T-cell (primary cell): ENCODE measurements around a stretch of chr17.

GRCh38 chr17:15257123-15257744, 7.9 kb downstream of the PMP22 start:
- PRO-cap, 7 experiments, result no peak in any of the 7 experiments

DNA sequence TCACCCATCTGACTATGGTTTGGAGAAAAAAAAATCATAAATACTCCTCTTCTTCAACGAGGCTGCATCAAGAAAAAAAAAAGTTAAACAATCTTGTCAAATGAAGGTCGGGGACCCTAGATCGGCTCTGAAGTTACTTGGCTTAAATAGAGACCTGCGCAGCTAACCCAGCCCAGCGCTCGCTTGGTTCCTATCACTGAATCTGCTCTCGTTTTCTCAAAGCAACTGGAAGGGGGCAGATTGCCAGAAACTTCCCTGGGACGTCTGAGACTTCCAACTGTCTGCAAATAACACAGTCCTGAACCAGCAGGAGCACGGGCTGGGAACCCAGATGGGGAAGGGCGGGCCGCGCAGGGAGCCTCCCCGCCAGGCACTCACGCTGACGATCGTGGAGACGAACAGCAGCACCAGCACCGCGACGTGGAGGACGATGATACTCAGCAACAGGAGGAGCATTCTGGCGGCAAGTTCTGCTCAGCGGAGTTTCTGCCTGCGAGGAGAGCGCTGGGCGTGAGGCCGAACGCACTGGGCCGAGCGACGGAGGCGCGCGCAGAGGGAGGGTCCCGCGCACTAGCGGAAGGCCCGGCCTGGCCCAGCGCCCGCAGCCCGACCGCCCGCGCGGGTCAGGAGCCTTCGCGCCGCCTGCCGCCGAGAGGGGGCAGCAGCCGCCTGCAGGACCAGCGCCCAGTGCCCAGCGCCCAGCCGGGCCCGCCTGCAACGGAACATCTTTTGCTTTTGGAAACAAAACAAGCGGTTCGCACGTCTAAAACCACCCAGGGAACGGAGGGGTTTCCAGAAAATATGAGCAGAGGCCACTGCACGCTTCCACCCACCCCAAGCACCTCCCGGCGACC, 4.6 kb downstream of the PMP22 start:
- PRO-cap, 7 experiments, result no peak in any of the 7 experiments

DNA sequence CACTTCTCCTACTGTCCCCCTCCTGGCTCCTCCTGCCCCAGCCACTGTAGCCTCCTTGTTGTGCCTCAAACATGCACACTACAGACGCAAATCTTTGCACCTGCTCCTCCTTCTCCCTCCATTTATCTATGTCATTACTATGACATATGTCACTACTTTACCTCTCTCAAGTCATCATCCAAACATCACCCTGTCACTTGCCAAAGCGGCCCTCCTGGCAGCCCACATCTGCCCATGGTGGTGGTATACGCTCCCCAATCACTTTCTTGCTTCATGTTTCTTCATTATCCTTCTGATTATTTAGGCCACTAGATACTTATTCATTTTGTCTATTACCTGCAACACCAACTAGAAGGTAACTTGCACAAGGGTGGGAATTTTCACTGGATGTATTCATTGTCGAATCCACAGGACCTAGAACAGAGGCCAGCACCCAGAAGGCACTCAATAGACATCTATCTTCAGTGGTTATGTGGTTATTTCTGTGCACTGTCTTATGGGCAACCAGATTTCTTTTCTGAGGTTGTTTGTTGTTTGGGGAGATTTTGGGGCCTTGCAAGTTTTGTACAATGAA, 20.2 kb upstream of the CDRT4 start:
- PRO-cap, 7 experiments, result no peak in any of the 7 experiments

GRCh38 chr17:15648575-15649235, 29.2 kb upstream of the FBXW10B start:
- PRO-cap, 7 experiments, result no peak in any of the 7 experiments

GRCh38 chr17:15749592-15750286, 17.7 kb downstream of the TBC1D26 start:
- PRO-cap, 7 experiments, result no peak in any of the 7 experiments

DNA sequence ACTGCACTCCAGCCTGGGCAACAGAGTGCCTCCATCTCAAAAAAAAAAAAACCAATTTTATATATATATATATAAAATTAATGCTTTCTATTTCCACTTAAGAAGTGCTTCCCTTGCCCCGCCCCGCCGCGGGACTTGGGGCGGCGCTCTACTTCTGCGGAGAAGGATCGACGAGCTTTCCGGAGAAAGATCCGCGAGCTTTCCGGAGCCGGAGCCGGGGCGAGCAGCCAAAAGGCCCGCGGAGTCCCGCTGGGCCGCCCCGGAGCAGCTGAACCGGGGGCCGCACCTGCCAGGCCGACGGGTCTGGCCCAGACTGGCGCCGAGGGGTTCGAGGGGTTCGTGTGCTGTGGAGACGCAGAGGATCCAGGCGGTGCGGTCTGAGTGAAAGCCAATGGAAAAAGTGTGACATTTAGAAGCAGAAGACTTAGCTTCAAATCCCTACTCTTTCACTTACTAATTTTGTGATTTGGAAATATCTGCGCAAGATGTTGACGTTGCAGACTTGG, 50.8 kb downstream of the TBC1D26 start:
- PRO-cap, 7 experiments, result no peak in any of the 7 experiments

DNA sequence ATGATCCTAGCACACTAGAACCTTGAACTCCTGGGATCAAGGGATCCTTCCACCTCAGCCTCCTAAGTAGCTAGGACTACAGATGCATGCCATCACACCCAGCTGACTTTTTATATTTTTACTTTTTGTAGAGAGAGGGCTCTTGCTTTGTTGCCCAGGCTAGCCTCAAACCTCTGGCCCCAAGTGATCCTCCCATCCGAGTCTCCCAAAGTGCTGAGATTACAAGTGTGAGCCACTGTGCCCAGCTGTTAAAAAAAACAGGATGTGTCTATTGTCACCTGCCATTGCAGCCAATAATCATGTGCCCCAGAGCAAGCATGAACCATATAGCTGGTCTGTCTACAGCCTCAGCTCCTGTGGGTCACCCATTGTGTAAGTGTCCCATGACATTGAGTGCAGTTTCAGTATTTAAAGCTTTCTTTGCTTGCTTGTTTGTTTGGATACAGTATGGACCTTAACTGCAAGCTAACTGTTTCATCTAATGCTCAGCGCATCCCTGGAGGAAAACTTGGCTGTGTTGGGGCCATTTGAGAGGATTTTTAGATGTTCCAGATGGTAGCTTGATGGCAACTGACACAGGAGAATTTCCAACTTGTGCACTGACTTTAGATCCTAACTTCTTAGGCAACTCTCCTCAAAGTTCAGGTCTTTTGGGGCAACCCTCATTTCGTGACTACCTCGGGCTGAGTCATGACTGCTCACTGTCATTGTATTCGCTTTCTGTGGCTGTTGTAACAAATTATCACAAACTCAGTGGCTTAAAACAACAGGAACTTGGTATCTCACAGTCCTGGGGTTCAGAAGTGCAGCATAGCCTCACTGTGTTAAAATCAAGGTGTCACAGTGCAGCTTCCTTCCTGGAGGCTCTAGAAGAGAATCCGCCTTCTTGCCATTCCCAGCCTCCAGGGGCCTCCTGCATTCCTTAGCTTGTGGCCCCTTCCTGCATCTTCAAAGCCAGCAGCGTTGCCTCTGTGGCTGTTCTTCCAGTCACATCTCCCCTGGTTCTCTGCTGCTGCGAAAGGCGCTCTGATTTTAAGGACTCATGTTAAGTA, 30.3 kb upstream of the ADORA2B start:
- PRO-cap, 7 experiments, result no peak in any of the 7 experiments

DNA sequence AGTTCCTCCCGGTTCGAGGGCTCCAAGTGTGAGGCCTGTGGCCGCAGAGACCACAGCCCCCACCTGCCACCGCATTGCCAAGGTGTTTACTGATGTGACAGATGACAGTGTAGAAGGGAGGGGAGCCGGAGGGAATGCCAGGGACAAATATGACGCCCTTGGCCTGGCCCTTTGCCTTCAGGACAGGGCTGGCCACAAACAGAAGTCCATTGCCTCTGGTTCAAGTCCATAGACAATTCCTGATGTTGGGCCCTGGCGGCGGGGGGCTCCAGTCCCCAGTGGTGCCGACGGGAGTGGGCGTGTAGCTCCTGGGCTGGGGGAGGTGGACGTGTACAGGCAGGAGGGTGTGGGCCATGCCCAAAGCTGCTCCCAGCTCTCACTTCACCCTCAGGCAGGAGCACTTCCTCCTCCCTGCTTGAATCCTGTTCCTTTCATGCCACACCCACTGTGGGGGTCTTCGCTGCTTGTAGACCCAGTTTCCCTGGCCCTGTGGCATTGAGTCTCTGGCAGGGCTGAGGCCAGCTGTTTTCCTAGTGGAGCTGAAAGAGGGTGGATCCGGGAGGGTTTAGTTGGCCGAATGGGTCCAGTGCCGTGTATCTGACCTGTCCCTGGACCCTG, 3.3 kb downstream of the ADORA2B start:
- PRO-cap, 7 experiments, result no peak in any of the 7 experiments

GRCh38 chr17:15966035-15967273, 21.5 kb downstream of the ADORA2B start:
- PRO-cap, 7 experiments, result no peak in any of the 7 experiments

DNA sequence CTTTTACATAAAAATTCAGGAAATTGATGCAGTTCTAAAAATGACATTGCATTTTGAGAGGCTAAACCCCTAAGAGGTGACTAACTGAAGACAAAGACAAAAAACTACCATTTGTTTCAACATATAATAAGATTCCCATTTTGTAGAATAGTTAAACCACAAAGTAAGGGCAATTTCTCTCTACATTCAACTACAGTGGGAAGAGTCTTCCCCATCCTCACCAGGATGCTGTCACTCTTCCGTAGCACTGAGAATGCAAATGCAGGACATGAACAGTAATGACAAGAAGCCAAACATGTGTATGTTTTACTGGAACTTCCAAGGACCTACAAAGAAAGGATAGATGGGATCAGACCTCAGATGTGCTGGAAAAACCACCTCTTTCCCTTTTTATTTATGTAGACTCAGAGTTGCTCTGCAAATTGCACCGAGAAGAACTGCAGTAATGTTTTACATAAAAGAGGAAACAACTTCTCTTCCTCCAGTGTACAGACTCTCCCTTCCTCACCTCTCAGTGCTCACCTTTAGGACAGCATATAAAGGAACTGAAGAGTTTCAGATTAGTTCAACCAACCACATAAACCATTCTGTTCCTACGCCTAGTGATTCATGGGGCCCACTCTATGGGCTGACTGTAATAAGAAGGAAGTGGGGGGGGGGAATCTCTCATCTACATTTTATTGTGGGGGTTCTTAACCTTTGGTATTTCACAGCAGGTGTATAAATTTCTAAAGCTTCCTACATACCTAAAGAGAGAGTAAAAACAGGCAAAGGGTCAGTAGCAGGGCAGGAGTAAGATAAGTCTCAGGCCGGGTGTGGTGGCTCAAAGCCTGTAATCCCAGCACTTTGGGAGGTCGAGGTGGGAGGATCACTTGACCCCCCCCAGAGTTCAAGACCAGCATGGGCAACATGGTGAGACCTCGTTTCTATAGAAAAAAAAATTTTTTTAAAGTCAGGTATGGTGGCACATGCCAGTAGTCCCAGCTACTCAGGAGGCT, 18.4 kb downstream of the ZSWIM7 start:
- PRO-cap, 7 experiments, result no peak in any of the 7 experiments

GRCh38 chr17:16003530-16004707, 4.3 kb downstream of the TTC19 start:
- PRO-cap, 7 experiments, result no peak in any of the 7 experiments

GRCh38 chr17:16040307-16040700, 40.7 kb downstream of the TTC19 start:
- PRO-cap, 7 experiments, result no peak in any of the 7 experiments

DNA sequence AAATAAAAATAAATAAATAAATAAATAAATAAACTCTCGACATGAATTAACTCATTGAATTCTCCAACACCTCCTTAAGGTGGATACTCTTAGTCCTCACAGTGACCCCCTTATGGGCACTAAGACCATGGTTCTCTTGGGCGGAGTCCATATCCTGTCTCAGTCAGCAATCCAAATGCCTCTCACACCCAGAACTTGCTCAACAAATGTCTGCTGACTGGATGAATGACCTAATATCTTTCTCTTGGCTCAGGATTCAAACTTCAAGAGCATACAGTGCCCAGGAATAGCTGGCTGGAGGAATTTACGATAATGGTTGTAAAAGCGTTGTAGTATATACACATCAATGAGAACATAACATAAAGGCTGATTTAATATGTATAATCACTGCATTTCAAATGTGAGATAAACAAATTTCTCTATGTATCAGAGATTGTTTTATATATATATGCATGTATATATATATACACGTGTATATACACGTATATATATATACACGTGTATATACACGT, 6.7 kb upstream of the UBB start:
- PRO-cap, 7 experiments, result no peak in any of the 7 experiments

DNA sequence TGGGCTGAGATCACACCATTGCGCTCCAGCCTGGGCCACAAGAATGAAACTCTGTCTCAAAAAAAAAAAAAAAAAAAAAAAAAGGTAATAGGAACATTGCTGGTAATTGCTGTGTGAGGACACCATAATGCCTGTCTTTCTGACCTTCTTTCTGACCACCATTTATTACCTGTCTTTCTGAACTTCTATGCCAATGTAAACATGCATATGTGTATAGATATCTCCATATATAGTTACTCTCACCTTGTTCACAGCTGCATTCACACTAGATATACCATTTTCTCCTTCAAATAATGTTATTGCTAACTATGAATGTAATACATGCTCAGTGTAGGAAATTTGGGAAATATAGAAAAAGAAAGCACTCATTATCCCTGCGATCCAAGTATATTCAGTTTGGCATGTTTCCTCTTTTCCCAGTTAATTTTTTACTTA, 6.8 kb downstream of the UBB start:
- PRO-cap, 7 experiments, result no peak in any of the 7 experiments

- PRO-cap, 7 experiments, result no peak in any of the 7 experiments
These were observed 16.8 kb upstream of the TRPV2 start for GRCh38 chr17:16398436-16399138.

- PRO-cap, 7 experiments, result peak in 1 of 7 experiments; most common plus-strand start chr17:16419363 (in 1); most common minus-strand start chr17:16419247 (in 1)
These were observed 3.8 kb downstream of the TRPV2 start for GRCh38 chr17:16418847-16419897.

DNA sequence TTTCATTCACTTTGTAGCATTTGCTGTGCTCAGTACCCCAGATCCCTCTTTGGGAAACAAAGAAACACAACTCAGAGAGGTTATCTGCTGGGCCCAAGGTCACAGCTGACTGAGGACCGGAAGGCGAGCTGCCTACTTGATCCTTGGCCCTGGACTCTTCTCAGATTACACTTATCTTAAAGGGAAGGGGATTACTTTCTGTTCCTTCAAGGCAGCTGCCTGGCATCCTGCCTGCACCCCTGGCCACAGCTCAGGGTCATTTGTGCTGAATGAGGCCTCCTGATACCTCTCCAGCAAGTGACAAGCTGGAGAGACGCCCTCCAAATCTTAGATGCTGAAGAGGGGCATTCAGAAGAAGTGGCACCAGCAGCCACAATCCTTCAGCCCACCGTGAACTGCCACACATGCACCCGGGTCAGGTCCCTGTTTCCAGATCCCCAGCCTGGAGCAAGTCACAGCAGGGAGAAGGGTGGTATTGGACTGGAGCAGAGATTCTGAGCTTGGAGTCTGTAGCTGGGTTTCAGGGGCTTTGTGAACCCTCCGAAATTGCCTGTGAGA, 3.4 kb downstream of the LRRC75A start:
- PRO-cap, 7 experiments, result no peak in any of the 7 experiments

DNA sequence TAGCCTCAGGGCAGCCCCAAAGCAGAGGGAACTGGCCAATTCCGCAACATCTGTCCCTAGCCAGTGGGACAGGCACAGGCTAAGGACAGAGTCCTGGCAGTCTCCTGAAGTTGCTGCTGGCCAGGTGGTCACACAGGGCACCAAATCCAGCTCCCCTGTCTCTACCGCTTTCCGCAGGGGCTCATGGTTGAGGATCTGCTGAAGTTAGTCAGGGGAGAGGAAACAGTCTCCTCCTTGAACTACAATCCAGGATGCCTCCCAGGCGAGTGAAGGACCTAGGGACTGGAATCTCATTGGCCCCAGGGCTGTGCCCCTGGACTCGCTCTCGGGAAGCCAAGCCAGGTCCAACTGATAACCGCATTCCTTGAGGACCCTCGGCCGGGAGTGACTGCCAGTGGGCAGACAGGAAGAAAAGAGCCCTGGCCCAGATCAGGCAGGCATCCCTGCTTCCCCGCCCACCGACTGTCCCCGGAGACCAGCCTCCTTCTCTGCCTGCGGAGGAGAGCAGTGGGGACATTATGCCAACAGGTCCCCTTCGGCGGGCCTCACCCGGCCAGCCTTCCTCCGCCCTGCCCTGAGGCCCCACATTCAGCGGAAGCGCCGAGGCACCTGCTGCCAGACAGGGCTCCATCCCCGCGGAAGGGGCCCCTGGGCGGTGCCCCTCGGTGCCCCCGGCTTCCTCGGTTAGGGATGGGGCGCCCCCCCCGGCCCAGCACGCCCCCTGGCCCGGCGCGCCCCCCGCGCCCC, 836 bp downstream of the LRRC75A start:
- PRO-cap, 7 experiments, result no peak in any of the 7 experiments

DNA sequence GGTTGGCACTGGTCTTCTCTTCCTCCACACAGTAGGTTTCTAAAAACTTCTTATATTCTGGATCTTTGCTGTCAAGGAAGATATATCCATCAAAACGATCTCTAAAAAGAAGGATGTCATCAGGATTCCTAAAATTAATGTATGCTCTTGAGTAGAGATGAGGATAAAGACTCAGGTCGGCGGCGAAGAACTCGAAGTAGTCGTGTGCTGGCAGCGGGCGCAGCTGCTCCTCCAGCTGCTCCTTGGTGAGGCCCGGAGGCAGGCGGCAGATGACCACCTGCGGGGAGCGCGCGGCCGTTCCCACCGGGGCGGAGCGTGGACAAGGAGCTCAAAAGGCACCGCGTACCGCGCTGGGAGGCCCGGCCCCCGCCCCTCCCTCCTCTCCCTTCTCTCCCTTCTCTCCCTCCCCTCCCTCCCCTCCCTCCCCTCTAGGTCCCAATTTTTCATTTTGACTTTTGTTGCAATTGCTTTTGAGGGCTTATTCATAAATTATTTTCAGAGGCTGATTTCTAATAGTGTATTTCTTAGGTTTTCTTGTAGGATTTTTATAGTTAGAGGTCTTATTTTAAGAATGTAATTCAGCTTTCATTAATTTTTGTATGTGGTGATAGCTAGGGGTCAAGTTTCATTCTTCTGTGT, 56.6 kb downstream of the CCDC144A start:
- PRO-cap, 7 experiments, result no peak in any of the 7 experiments

- PRO-cap, 7 experiments, result no peak in any of the 7 experiments
These were observed 106.1 kb downstream of the TNFRSF13B start for GRCh38 chr17:16865801-16866157.